Measurements from ENCODE around the genes DCST1, EFNA1, CLK2, PKLR and RIT1.

- PRO-cap: no peak
These were observed 5.9 kb downstream of the ADAR start for GRCh38 chr1:154601767-154602799.

DNA sequence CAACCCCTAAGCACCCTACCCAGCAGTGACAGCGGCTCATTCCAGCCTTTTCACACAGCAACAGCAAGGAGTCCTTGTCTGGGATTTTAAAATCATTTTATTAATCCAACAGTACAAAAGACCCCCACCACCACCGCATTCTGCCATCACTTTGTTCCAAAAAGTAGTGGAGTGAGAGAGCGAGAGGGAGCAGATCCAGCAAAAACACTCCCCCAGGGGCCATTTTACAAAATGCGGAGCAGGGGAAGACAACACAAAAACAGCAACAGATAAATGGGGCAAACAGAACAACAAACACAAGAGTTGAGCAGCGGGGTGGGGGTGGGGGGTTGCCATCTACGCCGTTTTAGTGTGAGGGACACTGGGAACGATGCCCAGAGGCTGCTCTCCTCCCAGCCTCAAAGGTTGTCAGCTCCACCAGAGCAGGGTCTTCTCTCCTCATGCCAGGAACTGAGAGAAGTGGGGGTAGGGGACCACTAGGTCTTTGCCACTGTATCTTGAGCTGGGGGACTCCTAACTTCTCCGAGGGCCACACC, 1.1 kb upstream of the PBXIP1 start:
- PRO-cap: unidirectional peak, minus-strand start at position 404 of the sequence

DNA sequence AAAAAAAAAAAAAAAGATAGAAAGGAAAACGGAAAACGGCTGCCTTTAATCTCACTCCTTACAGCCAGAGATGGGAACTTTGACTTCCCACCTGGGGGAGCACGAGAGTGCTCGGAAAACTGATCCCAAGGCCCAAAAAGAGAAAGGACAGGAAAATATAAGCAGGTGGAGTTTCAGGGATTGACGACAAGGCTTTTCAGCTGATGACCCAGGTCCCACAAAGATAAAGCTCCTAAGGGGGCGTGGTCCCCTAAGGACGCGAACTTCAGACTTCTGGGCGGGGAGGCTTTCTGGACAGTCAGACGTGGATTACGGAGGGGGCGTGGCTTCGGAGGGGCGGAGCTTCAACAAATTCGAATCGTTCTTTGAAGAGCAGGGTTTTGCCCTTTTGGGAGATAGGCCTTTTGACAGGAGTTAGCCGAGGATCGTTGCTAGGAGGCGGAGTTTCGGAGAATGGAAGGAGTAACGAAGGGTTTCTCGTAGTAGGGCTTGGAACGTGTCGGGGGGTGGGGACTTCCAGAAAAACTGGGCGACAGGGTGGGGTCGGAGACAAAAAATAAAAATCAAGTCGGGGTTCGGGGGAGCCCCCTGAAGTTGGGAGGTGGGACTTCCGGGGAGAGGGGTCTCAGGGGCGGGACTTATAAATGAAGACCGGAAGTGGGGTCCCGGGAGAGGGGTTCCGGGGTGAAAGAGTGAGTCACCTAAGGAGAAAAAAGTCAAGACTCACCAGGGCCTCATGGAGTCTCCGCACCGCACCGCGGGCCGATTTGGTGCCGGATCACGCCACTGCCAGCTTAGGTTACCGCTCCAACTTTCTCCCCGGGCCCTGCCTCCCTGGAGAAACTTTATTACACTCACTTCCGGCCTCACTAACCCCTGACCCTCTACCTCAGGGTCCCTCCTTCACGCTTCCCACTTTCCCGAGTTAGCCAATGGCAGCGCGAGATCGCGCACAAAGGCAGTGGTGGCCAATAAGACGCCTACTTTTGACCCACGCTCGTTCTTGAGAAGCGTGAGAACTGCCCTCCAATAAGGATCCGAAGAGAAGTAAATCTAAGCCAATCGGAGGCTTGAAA, 622 bp upstream of the CKS1B start:
- PRO-cap: bidirectional peak, plus-strand start at position 398 of the sequence, minus-strand start at position 198 of the sequence; bidirectional peak, plus-strand start outside the sequence, minus-strand start at position 818 of the sequence

DNA sequence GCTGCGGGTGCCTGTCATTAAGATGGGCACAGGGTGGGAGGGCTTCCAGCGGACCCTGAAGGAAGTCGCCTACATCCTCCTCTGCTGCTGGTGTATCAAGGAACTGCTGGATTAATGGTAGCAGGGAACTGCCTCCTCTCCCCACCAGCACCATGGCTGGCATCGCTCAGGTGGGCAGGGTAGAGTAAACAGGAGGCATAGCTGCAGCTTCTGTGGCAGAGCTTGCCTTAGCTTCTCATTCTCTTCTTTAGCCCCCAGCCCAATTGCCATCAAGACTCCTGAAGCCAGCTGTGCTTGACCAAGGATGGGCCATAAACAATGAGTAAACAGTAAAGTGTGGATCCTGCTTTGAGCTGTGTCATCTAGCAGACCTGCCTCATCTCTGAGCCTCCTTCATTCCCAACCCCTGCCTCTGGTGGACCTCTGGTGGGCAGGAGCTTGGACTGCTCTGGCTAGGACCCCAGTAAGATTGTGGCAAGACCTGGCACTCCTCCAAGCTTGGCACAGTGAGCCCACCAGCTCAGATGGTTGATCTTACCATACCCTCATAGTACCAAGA, 372 bp downstream of the LENEP start:
- PRO-cap: no peak

DNA sequence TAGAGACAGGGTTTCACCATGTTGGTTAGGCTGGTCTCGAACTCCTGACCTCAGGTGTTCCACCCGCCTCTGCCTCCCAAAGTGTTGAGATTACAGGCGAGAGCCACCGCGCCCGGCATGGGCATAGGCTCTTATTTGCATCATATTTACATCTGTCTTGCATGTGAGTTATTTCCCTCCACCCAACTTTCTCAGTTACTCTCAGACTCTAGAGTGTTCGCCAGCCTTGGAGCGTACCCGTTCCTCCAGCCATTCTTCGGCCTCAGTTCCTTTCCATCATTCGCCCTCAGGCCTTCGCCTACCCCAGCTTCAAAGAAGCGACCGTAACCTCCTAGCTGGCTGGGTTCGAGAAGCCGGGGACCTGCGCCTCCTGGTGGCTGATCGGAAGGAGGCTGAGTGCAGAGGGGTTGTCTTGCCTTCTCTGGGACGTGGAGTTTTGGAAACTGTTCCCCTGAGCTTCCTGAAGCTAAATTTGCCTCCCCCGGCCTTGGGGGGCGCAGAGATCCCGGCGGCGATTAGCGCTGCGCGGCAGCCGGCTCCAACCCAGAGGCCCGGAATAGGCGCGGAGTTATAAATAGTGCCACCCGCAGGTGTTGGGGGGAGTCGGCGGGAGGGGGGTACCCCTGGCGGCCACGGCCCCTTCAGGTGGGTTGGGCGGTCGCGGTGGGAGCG, 3.6 kb upstream of the ZBTB7B start:
- PRO-cap: bidirectional peak, plus-strand start at position 380 of the sequence, minus-strand start at position 254 of the sequence

DNA sequence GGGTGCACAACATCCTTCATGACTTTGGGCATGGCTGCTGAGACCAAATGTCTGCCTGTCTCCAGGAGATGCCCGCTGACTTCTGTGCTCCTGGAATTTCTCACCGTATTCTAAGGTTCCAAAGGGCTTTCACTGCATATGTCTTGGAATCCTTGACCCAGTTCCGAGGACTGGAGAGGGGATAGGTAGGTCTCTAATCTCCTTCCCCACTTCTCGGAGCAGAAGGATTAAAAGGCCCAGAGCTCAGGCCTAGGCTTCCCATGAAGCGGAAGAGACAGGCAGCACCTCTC, at the start of gene DCST1:
Gene DCST1 (plus strand): TSS at position 155 of the 290 bp plus-strand sequence.
- PRO-cap: no peak

GRCh38 chr1:155050101-155050781, 875 bp upstream of the ADAM15 start:
- PRO-cap: bidirectional peak, plus-strand start at chr1:155050722, minus-strand start at chr1:155050554

GRCh38 chr1:155054121-155054769, 3.1 kb downstream of the ADAM15 start:
- PRO-cap: no peak

- PRO-cap: no peak
These were observed 1.4 kb upstream of the EFNA3 start for GRCh38 chr1:155077265-155077647.

DNA sequence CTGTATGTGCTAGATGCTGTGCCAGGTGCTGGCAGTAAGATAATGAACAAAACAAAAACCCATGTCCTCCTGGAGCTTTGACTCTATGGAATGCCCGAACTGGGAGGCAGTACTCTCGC, 2.0 kb upstream of the EFNA1 start:
- PRO-cap: bidirectional peak, plus-strand start outside the sequence, minus-strand start at position 85 of the sequence

- PRO-cap: bidirectional peak, plus-strand start at chr1:155127876, minus-strand start at chr1:155127741
These were observed at the start of gene EFNA1 for GRCh38 chr1:155127837-155128401. TSS of gene EFNA1 (plus strand) at chr1:155127876.

DNA sequence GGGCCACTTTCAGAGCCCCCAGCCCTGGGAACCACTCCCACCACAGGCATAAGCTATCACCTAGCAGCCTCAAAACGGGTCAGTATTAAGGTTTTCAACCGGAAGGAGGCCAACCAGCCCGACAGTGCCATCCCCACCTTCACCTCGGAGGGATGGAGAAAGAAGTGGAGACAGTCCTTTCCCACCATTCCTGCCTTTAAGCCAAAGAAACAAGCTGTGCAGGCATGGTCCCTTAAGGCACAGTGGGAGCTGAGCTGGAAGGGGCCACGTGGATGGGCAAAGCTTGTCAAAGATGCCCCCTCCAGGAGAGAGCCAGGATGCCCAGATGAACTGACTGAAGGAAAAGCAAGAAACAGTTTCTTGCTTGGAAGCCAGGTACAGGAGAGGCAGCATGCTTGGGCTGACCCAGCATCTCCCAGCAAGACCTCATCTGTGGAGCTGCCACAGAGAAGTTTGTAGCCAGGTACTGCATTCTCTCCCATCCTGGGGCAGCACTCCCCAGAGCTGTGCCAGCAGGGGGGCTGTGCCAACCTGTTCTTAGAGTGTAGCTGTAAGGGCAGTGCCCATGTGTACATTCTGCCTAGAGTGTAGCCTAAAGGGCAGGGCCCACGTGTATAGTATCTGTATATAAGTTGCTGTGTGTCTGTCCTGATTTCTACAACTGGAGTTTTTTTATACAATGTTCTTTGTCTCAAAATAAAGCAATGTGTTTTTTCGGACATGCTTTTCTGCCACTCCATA, 1.3 kb upstream of the SLC50A1 start:
- PRO-cap: no peak

- PRO-cap: no peak
These were observed 11.0 kb downstream of the TRIM46 start for GRCh38 chr1:155184289-155185342.

- PRO-cap: no peak
These were observed 973 bp downstream of the MTX1 start for GRCh38 chr1:155209455-155209880.

GRCh38 chr1:155218707-155219463, 10.4 kb downstream of the MTX1 start:
- PRO-cap: no peak

GRCh38 chr1:155272798-155273977, at the start of gene CLK2:
TSS of gene CLK2 (minus strand) at chr1:155273504.
- PRO-cap: bidirectional peak, plus-strand start at chr1:155273014, minus-strand start at chr1:155272906; bidirectional peak, plus-strand start at chr1:155273244, minus-strand start at chr1:155273172; bidirectional peak, plus-strand start at chr1:155273611, minus-strand start at chr1:155273486

- PRO-cap: no peak
These were observed at the start of gene PKLR for GRCh38 chr1:155301262-155301722. TSS of gene PKLR (minus strand) at chr1:155301438.

DNA sequence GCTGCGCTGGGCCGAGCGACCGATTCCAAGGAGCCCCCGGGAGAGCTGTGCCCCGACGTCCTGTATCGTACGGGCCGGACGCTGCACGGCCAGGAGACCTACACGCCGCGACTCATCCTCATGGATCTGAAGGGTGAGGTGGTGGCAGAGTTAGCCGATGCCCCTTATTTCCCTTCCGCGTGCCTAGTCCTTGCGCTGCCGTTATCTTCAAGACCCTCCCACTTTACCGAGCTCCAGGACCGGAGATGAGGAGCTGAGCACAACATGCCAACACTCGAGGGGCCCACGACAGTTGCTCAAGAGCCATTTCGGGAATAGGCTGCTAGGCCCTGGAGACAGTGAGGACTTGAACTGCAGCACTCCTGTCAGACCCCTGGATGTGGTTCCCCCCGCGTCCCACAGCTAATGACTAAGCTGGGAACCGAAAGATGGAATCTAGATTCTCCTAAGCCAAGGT, 57.1 kb downstream of the DAP3 start:
- PRO-cap: no peak

- PRO-cap: unidirectional peak, plus-strand start at chr1:155910829; bidirectional peak, plus-strand start at chr1:155911503, minus-strand start at chr1:155911372
These were observed at the start of gene RIT1 for GRCh38 chr1:155910587-155911767. TSS of gene RIT1 (minus strand) at chr1:155911349.

- PRO-cap: bidirectional peak, plus-strand start at chr1:155979283, minus-strand start at chr1:155979145; unidirectional peak, minus-strand start at chr1:155979327
These were observed 661 bp upstream of the ARHGEF2 start for GRCh38 chr1:155978983-155979433.

Measured in left colon (tissue), 1 donor.